ENCODE measurements around a stretch of chr6.

DNA sequence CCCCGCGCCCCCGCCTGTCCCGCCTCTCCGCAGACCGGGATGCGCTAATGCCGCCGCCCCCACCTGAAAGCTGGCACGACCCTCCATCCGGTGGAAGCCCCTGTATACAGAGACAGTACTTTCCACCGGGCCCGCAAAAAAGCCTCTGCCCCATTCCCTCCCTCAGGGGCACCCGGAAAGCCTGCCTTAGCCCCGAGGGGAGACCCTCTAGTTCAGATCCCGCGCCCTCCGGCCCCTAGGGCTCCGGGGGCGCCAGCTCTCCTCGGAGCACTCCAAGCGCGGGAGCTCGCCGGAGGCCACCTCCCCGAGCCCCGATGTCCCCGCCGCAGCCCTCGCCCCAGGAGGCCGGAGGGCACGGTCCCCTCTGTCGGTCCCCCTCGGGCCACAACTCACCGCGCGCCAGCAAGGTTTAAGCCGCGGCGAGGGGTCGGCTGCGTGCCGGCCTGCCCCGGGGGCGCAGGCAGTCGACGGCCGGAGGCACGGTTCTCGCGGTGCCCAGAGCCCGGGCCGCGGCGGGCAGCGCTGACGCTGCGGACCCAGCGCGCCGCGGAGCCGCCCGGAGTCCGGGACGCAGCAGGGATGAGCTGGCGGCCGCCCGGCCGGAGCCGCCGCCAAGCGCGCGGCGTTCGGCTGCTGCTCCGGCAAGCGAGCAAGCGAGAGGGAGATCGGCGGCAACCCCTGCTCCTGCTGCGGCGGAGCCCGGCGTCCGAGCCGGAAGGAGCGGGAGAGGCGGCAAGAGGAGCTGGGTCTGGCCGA, 1.0 kb downstream of the GRM4 start:
- PRO-cap, result no peak

GRCh38 chr6:34235240-34236024, 1.2 kb upstream of the HMGA1 start:
- PRO-cap, result bidirectional peak, plus-strand start at chr6:34235454, minus-strand start at chr6:34235354; bidirectional peak, plus-strand start at chr6:34235825, minus-strand start at chr6:34235712; bidirectional peak, plus-strand start at chr6:34235983, minus-strand start at chr6:34235958

- PRO-cap, result no peak
Measured at GRCh38 chr6:34240460-34241478, 4.1 kb downstream of the HMGA1 start.

GRCh38 chr6:34284222-34285245, 35.7 kb upstream of the SMIM29 start:
- PRO-cap, result no peak

GRCh38 chr6:34390409-34391470, 1.7 kb downstream of the NUDT3 start:
- PRO-cap, result unidirectional peak, plus-strand start at chr6:34391208

- PRO-cap, result bidirectional peak, plus-strand start at chr6:34391920, minus-strand start at chr6:34391877; bidirectional peak, plus-strand start at chr6:34392147, minus-strand start at chr6:34392125; bidirectional peak, plus-strand start at chr6:34392262, minus-strand start at chr6:34392281
Measured at GRCh38 chr6:34391471-34392519, 674 bp downstream of the NUDT3 start.

DNA sequence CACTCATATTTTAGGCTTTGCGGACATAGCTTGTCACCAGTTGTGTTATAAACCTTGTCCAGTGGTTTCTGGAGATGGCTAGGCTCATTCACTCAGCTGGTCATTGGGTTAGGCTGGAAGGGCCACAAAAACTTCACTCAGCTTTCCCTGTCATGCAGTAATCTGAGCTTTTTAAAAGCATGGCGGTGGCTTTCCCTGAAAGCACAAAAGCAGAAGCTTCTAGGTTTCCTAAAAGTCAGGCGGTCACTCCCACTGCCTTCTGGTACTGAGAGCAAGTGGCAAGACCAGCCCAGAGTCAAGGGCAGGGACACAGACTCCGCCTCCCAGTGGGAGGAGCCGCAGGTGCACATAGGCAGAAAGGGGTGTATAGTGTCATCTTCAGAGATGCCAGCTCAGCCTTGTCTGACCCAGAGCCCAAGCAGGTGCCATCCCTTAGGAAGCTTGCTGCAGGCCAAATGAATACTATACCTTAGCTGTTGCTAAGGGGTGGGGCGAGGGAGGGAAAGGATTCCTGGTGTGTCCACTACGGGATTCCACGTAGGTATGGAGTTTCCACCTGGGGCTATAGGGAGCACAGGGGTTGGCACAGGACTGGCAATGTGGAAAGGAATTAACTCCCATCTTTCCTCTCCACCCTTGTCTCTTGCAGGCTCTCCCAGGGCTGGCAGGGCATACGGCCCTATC, 17.9 kb upstream of the PACSIN1 start:
- PRO-cap, result no peak

DNA sequence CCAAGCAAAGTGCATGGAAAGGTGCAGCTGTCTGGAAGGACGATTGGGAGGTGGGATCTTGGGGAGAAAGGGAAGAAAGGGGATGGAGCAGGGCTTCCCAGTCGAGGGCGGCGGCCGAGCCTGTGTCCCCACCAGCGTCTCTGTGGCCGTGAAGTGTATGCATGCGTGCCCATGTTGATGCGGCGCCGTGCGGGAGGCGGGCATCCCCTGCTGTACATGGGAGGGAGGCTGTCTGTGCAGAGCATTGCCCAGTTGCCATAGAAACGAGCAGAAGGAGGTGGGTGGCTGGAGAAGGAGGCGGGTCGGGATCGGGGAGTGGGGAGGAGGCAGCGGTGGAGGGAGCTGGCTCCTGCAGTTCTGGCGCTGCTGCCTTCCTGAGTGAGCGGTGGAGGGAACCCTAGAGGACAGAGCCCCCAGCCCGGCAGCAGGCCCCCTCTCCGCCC, 41.6 kb downstream of the SPDEF start:
- PRO-cap, result no peak

DNA sequence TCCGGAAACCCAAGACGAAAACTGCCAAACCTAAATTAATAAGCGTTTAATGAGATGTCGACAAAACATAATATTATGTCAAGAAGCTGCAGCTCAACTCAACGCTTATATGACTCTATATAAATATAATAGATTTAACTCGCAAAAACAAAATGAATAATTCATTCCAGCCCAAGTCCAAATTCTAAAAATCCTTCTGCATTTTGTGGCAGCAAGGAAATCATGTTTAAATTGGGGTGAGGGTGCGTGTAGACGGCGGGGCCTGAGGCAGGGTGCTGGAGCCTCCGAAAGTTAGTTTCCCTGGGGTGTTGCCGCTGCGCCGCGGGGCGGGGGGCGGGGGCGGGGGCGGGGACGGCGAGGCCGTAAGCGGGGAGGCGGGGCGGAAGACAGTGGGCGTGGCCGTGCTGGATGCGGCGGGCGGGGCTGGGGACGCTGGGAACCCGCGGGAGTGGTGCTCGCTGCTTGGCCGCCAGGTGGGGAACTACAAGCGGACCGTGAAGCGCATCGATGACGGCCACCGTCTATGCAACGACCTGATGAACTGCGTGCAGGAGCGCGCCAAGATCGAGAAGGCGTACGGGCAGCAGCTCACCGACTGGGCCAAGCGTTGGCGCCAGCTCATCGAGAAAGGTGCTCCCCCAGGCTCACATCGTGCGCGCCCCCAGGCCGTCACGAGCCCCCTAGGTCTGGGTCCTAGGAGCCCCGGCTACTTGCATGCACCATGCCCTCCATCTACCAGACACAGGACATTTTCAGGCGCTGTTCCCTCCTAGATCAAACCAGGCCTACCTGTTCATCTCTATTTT, 29.1 kb downstream of the SPDEF start:
- PRO-cap, result bidirectional peak, plus-strand start at position 497 of the sequence, minus-strand start at position 293 of the sequence

DNA sequence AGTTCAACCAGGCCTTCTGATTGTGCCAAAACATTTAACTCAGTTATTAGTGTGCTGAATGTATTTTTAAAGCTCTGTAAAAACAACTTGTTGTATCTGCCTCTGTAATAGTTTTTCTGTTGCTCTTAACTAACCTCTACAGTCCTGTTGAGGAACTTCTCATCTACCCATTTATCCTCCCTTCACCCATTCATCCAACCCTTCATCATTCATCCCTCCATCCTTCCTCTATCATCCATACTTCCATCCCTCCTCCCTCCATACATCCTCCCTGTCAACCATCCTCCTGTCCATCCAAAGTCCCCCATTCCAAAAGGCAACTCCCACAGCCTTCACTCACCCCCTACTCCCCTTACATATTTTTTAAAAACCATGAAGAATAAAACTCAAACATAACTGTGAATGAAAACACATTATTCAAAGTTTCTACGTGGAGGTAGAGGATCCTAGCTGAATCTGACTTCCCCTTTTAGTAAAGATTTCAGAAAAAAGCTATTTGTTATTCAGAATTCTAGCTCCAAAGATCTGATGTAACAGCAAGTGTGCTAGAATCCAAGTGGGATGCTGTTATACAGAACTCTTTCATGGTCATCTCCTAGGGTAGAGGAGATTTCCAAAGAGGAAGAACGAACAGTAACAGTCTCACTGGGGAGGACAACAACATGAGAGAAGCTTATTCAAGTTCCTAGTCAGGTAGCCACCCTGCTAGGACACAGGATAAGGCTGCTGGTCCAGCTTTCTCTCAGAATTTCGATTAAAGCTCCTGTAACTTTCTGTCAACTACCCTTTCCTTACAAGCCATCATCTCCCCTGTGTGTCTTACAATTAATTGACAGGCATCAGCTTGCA, 40.9 kb upstream of the SPDEF start:
- PRO-cap, result no peak

DNA sequence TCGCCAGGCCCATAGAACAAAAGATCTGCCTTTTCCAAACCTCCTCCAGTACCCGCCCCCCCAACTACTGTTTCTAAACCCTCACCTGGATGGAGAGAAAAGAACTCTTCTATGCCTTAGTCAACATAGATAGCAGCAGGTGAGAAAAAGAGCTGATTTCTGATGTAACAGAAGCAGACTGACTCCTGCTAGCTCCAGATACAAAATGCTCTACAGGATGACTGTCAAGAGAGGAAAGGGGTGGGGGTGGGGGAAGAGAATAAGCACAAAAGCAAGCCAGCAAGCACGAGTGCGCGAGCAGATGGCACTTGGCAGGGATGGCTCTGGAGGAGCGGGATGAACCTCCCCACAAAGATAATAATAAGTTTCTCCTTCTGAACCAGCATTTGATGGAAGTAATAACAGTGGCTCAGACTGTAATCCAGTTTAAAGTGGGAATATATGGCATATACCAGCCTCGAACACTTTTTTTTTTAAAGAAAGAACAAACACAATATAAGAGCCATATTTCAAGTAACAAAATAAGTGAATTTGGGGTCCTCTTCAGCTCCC, 45.6 kb upstream of the SPDEF start:
- PRO-cap, result no peak

DNA sequence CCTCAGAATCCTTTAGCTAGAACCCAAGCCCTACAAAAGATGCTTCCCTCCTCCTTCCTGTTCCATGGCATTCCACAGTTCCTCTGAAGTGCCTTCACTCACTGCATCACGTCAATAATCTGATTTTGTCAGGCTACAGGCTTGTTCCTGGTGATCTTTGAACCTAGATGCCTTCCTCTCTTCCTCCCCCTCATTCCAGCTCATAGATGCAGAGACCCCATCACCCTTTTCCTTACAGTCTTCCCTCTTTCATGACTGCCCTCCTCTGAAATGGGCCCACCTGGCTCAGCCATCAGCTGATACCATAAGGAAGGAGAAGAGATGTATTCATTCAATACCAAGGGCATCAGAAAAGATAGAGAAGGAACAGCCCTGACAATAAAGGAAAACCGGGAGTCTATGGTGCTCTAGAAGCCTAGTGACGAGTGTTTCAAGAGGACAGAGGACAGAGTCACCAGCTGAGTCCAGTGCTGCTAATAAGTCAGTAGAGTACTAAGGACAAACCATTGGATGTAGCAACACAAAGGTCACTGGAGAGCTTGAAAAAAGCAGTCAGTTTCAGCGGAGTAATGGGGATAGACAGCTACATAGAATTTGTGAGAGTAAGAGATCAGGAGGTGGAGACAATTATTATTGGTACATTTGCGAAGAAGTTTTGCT, 62.5 kb upstream of the SPDEF start:
- PRO-cap, result no peak

- PRO-cap, result no peak
Measured at GRCh38 chr6:34624971-34625640, 69.0 kb upstream of the SPDEF start.

DNA sequence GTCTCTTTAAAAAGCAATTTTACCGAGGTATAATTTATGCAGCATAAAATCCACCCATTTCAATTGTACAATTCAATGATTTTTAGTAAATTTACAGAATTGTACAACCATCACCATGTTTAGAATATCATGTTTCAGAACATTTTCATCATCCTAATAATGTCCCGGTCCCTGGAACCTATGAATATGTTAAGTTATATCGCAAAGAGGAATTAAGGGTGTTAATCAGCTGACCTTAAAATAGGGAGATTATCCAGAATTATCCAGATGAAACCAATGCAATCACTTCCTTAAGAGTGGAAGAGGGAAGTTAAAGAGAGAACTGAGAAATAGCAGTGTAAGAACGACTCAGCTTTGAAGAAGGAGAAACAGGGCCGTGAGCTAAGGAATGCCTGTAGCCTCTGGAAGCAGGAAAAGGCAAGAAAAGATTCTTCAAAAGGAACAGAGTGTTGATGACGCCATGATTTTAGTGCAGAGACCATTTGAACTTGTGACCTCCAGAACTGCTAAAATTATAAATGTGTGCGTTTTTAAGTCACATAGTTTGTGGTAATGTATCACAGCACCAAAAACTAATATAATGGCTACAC, 32.8 kb downstream of the ILRUN start:
- PRO-cap, result unidirectional peak, plus-strand start at position 357 of the sequence

GRCh38 chr6:34709191-34709838, 12.7 kb upstream of the ILRUN start:
- PRO-cap, result no peak

GRCh38 chr6:34740311-34741039, 16.8 kb upstream of the SNRPC start:
- PRO-cap, result no peak

DNA sequence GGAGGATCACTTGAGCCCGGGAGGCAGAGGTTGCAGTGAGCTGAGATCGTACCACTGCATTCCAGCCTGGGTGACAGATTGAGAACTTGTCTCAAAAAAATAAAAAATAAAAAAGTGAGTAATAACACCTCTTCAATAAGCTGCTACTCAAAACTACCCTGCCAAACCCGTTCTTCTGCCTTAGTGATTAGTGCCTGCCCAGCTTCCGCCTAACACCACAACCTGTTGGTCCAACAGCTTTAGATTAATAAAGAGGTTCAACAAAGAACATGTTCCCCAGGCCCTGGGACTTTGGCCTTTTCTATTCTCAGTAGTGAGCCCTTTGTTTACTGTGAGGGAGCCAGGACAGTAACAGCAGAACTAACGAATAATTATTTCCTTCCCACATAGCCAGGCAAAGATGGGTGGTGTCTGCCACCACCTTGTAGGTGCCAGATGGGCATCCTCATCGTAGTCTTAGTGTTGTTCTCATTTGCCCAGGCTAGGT, 11.5 kb upstream of the SNRPC start:
- PRO-cap, result no peak

GRCh38 chr6:34762700-34763224, 5.5 kb downstream of the SNRPC start:
- PRO-cap, result unidirectional peak, plus-strand start at chr6:34762939

- PRO-cap, result no peak
Measured at GRCh38 chr6:34793073-34793404, 1.2 kb downstream of the BLTP3A start.

GRCh38 chr6:34888714-34888871, 462 bp upstream of the ANKS1A start:
- PRO-cap, result no peak

Measured in rectum (tissue), 1 donor.